Glomerular endothelial cell (primary cell): ENCODE data around the gene TUBB1.

GRCh38 chr20:58440617-58441088, 51.6 kb downstream of the VAPB start:
- RAMPAGE, long total RNA, result no peak

GRCh38 chr20:58443881-58444398, 54.9 kb downstream of the VAPB start:
- RAMPAGE, long total RNA, result no peak

GRCh38 chr20:58649903-58650139, 1.3 kb upstream of the STX16 start:
- RAMPAGE, long total RNA, result no peak

- RAMPAGE, long total RNA, result no peak
Observed at GRCh38 chr20:58805846-58806266, 85.4 kb upstream of the GNAS start.

DNA sequence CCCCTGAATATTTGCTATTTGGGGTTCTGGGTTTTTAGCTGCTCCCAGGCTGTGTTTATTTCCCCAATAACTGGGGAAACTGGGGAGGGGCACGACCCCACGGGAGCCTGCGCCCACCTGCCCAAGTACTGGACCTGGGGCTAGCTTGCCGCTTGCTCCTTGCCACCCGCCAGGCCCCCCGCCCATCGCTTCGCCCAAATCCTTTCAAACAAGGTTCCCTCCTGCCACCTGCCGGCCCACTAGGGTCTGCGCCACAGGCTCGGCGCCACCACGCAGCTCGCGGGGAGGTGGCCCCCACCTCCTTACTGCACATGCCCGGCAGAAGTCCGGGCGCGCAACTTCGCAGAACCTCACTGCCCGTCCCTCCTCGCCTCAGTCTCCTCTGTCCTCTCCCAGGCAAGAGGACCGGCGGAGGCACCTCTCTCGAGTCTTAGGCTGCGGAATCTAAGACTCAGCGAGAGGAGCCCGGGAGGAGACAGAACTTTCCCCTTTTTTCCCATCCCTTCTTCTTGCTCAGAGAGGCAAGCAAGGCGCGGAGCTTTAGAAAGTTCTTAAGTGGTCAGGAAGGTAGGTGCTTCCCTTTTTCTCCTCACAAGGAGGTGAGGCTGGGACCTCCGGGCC, 51.7 kb upstream of the GNAS start:
- RAMPAGE, long total RNA, result no peak

DNA sequence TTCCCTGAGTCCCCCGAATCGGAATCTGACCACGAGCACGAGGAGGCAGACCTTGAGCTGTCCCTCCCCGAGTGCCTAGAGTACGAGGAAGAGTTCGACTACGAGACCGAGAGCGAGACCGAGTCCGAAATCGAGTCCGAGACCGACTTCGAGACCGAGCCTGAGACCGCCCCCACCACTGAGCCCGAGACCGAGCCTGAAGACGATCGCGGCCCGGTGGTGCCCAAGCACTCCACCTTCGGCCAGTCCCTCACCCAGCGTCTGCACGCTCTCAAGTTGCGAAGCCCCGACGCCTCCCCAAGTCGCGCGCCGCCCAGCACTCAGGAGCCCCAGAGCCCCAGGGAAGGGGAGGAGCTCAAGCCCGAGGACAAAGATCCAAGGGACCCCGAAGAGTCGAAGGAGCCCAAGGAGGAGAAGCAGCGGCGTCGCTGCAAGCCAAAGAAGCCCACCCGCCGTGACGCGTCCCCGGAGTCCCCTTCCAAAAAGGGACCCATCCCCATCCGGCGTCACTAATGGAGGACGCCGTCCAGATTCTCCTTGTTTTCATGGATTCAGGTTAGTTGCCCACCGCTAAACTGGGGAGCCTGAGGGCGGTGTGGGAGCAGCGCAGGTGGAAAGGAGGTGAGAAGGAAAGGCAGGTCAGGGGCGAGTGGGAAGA, 50.8 kb upstream of the GNAS start:
- RAMPAGE, long total RNA, result no peak

- RAMPAGE, long total RNA, result no peak
Observed at GRCh38 chr20:58882959-58883803, 8.0 kb upstream of the GNAS start.

GRCh38 chr20:58888536-58889703, 2.3 kb upstream of the GNAS start:
- RAMPAGE, long total RNA, result no peak

DNA sequence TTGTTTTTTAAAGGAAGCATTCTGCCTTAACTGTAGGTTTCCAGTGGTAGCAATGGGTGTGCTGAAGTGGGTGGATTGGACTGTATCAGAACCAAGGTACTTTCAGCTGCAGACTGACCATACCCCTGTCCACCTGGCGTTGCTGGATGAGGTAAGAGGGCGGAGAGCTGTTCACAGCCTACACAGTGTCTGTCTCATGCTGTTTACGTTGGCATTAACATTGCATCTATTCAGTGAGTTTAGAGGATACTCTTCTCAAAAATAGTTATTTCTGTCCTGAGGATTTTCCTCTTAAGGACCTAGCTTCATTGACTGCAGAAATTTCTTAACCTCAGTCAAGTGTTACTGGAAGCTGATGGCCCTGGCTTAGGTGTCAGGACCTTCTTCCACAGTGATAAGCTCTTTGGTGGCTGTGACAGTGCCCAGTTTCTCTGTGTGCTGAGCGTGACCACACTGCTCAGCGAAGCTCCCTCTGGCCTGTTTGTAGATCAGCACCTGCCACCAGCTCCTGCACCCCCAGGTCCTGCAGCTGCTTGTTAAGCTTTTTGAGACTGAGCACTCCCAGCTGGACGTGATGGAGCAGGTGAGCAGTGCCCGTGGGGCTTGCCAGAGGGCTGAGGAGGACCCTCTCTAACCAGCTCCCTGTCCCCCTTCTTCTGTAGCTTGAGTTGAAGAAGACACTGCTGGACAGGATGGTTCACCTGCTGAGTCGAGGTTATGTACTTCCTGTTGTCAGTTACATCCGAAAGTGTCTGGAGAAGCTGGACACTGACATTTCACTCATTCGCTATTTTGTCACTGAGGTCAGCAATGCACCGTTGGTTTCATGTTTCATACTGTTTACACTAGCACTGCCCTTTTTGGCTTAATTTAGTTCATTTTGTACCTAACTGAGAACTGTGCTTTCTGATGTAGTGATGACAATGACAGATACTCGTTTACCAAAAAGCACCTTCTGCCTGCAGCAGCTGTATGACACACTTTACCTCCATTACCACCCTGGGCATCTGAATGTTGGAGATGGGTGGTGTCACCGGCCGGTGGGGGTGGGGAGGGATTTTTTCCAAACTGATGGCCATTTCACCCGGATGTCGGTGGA, 12.3 kb downstream of the NELFCD start:
- RAMPAGE, long total RNA, result no peak

DNA sequence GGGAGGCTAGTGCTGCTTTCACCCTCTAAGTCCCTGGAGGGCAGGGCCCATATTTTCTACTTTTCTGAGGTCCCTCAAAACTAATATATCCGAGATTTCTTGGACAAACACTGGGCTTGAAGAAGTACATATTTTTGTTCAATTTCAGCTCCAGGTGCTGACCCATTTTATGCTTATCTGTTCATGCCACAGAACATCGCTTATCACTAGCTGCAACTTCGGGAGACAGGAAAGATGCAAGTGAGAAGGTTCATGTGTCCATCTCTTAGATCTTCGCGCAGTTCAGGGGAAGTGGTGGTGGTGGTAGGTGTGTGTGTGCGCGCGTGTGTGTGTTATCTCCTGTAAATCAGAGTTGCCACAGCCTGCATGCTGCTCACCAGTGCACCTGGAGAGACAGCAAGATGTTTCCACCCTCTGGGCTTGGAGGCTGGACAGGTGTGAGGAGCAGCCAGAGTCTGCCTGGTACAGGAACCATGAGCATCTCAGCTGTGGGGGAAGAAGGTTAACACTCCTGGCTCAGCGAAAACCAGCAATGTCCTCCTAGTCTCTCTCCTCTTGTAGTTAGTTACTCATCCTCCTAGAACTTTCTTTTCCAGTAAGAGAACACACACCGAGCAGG, 5.3 kb upstream of the TUBB1 start:
- RAMPAGE, long total RNA, result no peak

DNA sequence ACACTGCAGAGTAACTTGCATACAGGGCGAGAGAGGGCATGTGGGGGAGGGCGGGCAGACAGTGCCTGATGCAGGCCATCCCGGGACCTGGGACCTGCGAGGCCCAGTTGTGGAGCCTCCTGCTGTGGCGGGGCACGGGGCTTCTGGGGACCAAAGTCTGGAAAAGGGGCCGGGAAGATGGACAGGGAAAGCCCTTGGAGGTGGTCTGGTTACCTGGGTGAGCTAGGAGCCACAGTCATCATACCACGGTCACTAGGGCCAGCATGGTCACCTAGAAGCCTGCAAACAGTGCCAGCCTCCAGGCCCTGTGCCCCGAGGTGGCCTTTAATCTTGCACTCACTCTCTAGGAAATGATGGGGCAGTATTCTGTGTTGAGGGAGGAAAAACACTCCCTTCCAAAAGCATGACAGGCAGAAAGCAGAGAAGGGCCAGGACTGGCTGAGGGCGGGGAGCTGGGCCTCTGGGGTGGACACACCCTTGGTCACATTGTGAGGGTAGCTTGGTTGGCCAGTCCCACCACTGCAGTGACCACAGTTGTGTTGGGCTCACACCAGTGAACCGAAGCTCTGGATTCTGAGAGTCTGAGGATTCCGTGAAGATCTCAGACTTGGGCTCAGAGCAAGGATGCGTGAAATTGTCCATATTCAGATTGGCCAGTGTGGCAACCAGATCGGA, at the start of gene TUBB1:
TUBB1 (plus strand) TSS at position 531 of the 675 bp plus-strand sequence.
- RAMPAGE, long total RNA, result no peak

GRCh38 chr20:59019633-59019875, 325 bp downstream of the TUBB1 start:
- RAMPAGE, long total RNA, result no peak

- RAMPAGE, long total RNA, result no peak
Observed at GRCh38 chr20:59034722-59035312, 2.7 kb upstream of the ATP5F1E start.

- RAMPAGE, long total RNA, result no peak
Observed at GRCh38 chr20:59035457-59035692, 3.2 kb upstream of the ATP5F1E start.

DNA sequence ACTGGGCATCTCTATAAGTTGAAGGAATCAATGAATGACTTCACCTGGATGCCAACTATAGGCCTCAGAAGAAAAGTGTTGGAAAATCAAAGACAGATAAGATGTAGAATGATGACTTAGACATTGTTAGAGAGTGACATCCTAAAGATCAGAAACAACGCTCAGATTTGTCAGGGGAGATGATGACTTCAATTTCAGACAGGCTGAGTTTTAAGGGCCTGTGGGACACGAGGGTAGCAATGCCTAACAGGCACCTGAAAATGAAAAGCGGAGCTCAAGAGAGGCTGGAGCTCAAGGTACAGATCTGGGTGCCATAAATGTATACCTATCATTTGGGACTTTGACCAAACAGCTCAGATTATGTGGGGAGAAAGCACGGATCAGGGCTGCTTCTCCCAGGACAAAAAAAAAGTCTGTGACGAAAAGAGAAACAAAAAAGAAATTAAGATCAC, 2.1 kb downstream of the PRELID3B start:
- RAMPAGE, long total RNA, result no peak

DNA sequence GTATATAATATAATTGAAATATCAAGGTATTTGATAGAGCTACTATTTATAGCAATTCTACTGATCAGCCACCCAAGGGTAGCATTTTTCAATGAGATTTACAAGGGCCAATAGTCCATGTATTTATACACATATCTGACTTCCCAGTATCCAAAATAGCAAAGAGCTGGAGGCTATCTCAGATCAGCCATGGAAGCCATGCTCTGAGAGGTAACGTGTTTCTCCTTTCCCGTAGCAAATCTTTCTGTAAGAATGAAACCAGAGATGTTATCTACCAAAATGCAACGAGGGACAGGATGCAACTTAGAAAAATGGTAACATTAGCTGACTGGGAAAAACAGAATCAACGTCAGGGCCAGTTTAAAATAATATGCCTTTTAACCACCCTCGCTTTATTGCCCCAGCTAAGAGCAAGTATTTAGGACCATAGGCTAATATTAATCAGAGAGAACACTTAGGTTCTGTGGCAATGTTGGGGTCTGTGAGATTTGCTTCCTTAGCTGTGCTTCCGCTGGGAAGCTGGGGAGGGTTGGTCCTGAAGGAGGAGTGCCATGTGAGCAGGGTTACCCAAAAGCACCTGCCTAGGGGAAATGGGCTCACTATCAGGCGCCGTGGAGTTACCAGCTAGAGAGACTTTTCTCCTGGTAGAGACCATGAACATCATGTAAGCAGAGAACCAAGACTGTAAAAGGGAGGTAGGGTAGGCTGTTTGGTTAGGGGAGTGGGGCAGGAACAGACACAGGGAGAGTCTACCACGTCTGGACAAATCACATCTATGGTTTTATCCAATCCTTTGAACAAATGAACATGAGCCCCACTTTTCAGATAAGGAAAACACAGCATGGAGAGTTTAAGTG, 1.2 kb downstream of the ZNF831 start:
- RAMPAGE, long total RNA, result no peak

DNA sequence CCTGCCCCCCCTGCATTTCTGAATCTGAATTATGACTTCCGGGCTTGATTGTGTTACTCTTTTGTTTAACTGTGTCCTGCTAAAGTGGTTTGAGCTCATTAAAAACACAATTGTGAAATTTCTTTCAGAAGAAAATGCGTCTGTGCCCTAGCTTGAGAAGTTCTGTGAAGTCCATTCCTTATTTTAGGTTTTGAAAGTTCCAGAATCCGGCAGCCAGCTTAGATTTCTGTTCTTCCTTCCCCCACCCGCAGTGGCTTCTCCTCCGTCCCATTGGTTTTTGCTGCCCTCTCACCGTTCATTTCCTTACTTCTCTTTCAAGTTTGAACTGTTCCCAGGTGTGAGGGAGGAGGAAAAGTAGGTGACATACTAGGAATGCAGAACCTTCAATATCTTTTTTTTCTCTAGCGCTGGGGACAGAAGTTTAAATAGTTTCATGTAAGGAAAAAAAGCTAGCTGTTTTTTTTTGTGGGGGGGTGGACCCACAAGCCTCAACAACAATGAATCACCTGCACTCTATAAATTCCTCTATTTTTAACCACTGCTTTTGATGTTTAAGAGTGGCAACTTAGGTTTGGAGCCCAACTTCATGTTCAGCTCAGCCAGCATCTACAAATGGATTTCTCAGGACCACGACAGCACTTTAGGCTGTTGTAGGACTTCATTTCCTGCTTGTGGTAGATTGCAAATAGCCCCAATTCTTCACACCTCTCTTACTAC, 7.2 kb upstream of the EDN3 start:
- RAMPAGE, long total RNA, result no peak

- RAMPAGE, long total RNA, result no peak
Observed at GRCh38 chr20:59316833-59317393, 16.5 kb downstream of the EDN3 start.

DNA sequence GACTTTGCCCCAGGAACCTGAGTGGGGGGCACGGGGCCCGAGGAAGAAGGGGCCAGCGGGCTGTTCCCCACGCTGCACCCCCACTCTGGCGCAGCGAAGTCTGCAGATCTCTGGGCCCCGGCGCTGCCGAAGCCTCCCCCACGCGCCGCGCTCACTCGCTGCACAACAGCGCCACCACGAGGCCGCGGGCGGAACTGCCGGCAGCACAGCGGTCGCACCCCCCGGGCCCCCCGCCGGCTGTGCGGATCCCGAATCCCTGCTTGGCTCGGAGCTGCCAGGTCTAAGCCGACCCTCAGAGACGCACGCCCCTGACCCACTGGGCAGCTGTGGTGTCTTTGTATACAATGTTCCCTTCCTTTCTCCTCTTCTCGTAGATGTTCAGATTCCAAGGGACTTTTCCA, 103.3 kb downstream of the EDN3 start:
- RAMPAGE, long total RNA, result no peak

DNA sequence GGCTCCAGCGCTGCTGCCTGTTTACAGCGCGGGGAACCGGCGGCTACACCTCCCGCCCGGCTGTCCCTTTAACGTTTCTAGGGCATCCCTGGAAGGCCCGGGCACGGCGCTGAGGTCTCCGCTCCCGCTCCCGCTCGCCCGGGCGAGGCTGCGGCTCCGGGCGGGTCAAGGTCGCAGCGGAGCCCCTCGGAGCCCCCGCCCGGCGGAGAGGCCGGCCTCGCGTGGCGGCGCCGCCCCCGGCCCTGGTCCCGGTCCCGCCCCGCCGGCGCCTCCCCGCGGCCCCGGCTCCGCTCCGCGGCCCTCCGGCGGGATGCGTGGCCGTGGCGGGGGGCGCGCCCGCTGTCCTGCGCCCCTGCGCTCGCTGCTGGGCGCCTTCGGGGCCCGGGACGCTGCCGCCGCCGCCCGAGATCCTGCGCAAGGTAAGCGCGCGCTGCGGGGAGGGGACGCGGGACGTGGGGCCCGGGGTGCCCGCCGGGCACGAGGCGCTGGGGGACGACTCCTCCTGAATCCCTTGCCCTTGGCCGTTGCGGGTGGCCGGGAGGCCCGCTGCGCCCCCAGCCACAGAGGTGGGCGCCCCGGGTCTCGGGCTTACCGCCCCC, 27.0 kb upstream of the PHACTR3 start:
- RAMPAGE, long total RNA, result no peak